Mesothelial cell of epicardium (in vitro differentiated cells): ENCODE results near the gene SUMO4.

GRCh38 chr6:147303983-147305167 is 100.2 kb downstream of the STXBP5 start:
- PRO-cap: no peak

DNA sequence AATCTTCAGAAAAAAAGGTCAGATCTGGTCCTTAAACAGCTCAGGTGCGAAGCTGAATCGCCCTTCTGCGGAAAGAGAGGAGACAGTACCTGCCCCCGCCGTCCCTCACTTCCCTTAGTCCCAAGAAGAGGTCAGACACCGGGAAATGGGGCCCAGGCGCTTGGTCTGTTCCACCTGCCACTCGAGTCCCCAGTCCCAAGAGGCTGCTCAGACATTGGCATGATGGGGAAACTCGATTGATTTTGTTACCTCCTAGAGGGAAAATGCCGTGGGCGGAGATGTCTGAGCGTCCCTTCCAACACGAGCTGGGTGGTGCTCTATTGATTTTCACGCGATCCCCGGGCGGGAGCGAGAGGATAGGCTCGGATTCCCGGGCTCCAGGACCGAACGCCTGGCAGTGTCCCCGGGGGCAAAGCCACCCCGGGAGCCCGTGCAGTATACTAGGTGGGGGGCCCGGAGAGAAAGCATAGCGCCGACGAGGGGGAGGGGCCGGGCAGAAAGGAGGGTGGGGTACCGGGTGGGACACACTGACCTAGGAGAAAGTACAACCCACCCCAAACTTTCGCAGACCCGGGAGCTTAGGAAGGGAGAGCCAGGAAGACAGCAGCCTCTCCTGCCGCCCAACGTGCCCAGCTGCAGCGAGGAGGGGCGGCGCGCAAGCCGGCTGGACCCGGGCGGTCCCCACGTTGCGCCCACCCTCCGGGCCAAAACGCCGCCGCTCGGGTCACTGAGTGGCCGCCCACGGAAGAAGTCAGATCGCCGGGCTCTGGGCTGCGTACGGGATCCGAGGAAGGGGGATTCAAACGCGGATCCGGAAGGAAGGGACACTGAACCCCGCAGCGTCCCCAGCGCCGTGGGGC is 929 bp upstream of the SAMD5 start:
- PRO-cap: no peak

GRCh38 chr6:147509687-147510347 is 1.3 kb downstream of the SAMD5 start:
- PRO-cap: no peak

DNA sequence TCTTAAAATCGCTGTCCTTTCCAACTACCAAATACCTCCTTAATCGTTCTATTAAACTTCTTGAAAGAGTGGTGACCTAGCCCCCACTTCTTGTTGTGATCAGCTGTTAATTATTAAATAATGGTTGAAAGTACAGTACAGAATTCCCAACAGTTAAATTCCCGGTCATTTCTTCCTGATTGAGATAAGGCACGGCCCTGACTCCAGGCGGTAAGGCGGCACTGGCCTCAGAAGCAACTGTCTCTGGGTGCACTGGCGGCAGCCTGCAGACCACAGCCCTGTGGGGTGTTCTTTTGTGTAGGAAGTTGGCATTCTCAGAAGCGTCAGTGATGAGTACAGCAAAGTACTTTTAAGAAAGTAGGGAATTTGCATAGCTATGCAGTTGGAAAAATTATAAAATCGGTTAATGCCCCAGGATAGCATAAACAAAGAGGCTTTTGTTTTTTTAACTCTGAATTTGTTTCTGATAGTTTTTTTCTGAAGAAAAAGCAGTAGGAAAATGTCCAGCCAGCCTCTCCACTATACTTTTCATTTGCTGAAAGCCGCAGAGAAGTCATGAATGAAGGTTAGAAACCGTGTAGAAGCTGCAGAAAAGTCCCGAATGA is 50.5 kb downstream of the SAMD5 start:
- PRO-cap: no peak

DNA sequence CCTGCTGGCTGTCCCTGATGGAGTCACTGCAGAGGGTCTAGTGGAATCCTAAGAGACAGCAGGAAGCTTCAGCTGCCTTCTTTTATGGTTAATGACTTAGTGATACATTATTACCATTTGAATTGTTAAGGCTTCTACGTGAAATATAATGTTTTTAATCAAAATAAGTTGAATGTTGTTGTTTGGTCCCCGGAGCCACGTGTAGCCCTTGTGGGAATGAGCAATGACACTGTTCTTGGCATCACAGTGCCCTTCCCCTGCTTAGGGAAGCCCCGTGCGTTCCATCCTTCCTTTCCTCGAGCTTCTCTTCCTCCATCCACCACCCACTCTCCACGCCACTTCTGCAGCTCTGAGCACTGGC is 111.4 kb downstream of the SAMD5 start:
- PRO-cap: no peak

DNA sequence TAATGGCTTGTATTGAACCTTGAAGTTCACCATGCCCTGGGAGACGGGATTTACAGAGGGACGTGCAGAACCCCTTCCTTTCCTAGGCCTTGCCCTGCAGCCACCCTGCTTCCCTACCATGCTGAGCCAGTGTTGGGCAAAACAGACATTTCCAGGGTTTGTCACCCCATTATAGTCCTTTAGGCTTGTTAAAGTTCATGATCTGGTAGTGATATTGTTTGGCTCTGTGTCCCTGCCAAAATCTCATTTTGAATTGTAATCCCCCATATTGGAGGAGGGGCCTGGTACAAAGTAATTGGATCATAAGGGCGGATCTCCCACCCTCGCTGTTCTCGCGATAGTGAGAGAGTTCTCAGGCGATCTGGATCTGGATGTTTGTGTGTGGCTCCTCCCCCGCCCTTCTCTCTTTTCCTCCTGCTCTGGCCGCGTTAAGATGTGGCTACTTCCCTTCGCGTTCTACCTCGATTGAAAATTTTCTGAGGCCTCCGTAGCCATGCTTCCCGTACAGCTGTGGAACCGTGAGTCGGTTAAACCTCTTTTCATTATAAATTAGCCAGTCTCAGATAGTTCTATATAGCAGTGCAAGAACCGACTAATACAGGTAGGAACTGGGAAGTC is 151.9 kb downstream of the SAMD5 start:
- PRO-cap: no peak

DNA sequence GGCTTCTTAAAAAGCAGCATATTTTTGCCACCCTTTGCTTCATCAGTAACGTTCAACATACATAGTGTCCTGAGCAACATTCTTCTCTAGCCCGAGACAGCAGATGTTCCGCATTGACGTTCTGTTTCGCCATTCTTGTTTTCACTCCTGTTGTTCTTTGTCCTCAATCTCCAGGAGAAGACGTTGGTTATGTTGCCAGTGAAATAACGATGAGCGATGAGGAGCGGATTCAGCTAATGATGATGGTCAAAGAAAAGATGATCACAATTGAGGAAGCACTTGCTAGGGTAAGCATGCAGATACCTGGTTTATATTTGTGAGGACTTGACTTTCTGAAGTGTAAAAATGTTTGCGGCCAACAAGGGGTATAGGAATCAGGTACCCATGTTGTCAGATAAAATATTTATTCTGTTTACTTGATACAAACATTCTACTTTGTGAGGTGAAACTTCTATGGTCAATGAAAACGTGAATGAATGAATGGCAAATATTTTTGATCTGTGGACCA is 131.4 kb downstream of the SASH1 start:
- PRO-cap: no peak

GRCh38 chr6:148502028-148502799 is 159.6 kb downstream of the SASH1 start:
- PRO-cap: no peak

GRCh38 chr6:148548266-148548827 is 198.5 kb upstream of the UST start:
- PRO-cap: no peak

- PRO-cap: no peak
These were observed 180.5 kb upstream of the UST start for GRCh38 chr6:148566310-148566731.

DNA sequence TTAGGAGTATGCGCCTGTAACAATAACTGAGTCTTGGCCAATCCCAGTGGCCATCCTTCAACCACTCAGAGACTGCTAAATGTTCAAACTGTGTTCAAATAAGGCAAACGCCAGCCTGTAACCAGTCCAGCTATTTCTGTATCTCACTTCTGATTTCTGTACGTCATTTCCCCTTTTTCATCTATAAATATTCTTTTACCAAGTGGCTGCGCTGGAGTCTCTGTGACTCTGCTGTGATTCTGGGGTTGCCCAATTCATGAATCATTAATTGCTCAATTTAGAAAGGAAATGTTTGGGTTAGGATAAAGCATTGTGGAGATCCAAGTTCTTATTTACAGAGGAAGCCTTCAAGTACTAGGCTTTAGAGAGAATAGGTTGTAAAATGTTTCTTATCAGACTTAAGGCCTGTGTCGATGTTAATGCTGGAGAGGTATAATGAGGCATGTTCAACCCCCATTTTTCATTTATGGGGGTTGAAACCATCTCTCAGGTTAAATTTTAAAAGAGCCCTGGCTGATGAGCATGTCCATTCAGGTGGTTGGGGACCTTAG is 89.7 kb upstream of the UST start:
- PRO-cap: no peak

DNA sequence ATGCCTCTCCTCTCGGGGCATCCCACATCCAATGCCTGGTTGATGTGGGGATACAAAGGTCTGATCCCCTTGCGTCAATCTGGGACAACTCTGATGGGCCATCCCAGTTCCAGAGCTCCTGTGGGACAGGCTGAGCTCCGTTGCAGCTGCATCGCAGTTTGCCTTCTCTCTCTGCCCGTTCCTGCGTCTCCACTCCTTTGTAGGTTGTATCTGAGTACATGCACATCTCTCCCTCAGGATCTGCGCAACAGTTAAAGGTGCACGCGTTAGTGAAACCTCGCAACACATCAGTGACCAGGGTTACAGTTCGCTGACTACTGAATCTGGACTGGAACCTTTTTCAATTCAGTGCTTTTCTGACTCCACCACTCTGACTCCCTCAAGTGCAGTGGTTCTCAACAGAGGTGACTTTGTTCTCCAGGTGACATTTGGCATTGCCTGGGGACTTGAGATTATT is 43.9 kb downstream of the UST start:
- PRO-cap: no peak

- PRO-cap: no peak
These were observed 50.5 kb downstream of the UST start for GRCh38 chr6:148797259-148797745.

DNA sequence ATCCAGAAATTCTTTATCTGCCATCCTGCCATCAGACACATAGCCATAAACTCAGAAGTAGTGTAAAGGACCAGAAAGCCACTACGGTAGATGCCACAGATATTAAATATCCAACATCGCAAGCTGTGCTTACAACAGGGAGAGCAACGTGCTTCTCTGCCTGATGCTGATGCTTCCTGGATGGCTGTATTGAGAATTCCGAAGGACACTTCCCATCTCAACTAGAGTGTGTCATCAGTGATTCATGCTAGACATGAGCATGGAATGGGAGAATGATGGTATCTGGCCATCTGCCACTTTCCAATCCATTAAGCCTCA is 265.1 kb downstream of the UST start:
- PRO-cap: no peak

GRCh38 chr6:149128274-149129030 is 189.1 kb upstream of the TAB2 start:
- PRO-cap: no peak

GRCh38 chr6:149318857-149319218 is 1.3 kb downstream of the TAB2 start:
- PRO-cap: no peak

- PRO-cap: no peak
These were observed 14.0 kb downstream of the TAB2 start for GRCh38 chr6:149331057-149332275.

DNA sequence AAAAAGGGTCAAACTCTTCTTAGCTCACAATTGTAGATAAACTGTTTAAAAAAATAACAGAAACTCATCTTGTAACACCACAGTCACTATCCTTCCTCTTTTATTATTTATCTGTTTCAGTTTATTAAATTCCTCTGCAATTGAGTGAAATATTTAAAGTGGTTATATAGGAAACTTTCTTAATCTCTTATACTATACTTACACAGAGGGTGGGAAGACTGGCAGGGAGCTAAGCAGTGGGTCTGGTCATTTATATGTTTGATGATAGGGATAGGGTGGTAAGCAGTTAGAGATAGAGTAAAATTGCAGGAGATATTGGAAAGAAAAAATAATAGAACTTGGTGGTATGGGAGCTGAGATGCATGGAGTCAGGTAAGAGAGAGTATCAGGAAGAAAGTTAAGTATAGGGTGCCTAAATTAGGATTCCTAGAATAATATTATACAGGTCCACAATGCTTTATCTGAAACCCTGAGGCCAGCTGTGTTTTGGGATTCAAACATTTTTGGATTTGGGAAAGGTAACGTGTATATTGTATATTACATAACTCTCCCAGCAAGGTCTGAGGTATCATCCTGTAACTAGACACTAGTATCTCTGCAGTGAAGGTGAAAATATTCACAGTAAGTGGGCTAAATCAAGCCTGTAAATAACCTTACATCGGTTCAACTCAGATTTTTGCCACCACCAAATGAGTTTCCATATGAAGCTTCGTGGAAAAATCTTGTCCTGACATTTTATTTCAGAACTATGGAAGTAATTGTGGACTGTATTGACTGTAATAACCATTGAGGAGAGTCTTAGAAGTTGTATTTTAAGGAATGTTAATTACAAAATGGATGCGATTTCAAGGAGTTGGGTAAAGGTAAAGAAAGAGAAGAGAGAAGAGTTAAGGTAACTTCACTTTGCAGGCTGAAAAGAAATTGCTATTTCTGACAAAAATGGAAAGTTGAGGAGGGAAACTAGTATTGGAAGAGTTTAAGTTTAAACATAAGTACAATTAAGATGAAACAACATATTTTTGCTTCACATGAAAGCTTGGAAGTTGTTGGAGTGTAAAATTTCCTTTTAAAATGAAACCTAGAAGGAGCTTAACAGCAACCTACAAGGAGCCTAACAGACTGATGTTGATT is 20.4 kb downstream of the TAB2 start:
- PRO-cap: no peak

DNA sequence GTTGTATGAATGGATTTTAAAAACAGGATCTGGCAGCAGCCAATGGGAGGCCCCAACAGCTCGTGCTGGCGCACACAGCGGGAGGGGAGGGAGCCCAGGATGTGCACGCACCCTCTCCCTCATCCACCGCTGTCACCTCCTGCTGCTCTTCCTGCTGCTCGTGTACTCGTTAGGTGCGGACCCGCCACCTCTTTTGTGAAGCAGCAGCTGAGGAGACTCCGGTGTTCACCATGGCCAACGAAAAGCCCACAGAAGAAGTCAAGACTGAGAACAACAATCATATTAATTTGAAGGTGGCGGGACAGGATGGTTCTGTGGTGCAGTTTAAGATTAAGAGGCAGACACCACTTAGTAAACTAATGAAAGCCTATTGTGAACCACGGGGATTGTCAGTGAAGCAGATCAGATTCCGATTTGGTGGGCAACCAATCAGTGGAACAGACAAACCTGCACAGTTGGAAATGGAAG is at the start of gene SUMO4:
Gene SUMO4, plus strand, starts transcription at position 101 of the 468 bp plus-strand sequence.
- PRO-cap: no peak

- PRO-cap: no peak
These were observed 10.2 kb downstream of the KATNA1 start for GRCh38 chr6:149638377-149638661.